Hepatocyte (in vitro differentiated cells and primary cell): ENCODE results near the genes XKR7 and EFCAB8.

DNA sequence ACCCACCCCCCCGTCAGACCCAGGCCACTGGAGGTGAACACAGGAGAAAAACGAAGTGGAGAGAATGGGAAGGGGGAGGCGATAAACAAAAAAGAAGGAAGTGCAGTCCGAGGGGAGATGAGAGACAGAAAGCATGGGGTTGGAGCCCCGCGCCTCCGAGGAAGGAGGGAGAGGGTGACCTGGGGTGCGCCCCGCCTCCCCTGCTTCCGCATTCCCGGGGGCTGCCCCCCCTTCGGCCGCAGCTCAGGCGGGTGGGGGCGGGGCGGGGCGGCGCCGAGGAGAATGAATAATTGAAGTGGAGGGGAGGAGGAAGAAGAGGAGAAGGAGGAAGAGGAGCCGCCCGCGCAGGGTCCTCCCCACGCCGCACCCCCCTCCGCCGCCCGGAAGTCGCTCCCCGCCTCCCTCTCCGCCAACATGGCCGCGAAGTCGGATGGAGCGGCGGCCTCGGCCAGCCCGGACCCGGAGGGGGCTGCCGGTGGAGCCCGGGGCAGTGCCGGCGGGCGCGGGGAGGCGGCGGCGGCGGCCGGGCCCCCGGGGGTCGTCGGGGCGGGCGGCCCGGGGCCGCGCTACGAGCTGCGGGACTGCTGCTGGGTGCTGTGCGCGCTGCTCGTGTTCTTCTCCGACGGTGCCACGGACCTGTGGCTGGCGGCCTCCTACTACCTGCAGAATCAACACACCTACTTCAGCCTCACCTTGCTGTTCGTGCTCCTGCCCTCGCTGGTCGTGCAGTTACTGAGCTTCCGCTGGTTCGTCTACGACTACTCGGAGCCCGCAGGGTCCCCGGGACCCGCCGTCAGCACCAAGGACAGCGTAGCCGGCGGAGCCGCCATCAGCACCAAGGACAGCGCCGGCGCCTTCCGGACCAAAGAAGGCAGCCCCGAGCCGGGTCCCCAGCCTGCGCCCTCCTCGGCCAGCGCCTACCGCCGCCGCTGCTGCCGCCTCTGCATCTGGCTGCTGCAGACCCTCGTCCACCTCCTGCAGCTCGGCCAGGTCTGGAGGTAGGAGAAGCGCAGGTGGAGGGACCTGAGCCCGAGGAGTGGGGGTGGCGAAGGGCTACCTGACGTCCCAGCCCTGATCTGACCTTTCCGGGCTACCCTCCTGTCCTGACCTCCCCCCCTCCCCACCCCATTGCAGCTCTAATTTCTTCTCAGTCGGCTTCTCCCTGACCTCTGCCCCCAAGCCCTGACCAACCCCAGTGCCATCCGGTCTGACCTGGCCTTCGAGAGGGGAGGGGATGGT lies at the start of gene XKR7:
TSS of gene XKR7 (plus strand) at position 390 of the 1,239 bp plus-strand sequence.
- RAMPAGE, long total RNA = no peak
- RRBS = 7% methylated on average over 12 of the region's 104 CpGs

GRCh38 chr20:32010577-32011297 lies 499 bp downstream of the CCM2L start:
- RAMPAGE, long total RNA = no peak
- RRBS = no CpG with 5 or more reads among the region's 11 CpGs

- RAMPAGE, long total RNA = no peak
- RRBS = 7% methylated on average over 12 of the region's 43 CpGs
These were observed 20.7 kb downstream of the CCM2L start for GRCh38 chr20:32030971-32031345.

- RAMPAGE, long total RNA = no peak
- RRBS = no CpG with 5 or more reads among the region's 11 CpGs
These were observed 10.7 kb downstream of the HCK start for GRCh38 chr20:32062548-32063327.

DNA sequence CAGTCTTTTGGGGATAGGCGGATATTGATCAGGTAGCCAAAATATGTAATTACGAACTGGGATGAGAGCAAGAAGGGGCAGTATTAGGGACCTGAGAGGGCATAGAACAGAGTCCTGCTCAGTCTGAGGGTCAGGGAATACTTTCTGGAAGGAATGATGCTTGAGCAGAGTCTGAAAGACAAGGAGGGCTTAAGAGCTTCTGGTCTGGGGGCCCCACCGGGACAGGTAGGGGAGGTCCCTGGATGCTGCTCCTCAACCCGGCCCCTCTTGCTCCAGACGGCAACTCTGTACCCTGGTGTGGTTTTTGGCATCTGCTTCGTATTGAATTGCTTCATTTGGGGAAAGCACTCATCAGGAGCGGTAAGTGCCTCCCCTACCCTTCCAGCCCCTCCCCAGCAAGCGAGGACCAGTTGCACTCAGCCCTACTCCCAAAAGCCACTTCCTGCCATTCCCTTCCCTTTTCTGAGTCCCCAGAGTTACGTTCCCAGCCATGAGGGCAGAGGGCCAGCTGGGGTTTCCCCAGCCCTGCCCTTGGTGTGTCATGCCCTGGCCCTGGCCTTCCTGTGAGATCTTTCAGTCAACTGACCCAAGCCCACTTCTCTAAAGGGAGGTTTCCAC lies 45.4 kb downstream of the TM9SF4 start:
- RAMPAGE, long total RNA = no peak
- RRBS = no CpG with 5 or more reads among the region's 9 CpGs

DNA sequence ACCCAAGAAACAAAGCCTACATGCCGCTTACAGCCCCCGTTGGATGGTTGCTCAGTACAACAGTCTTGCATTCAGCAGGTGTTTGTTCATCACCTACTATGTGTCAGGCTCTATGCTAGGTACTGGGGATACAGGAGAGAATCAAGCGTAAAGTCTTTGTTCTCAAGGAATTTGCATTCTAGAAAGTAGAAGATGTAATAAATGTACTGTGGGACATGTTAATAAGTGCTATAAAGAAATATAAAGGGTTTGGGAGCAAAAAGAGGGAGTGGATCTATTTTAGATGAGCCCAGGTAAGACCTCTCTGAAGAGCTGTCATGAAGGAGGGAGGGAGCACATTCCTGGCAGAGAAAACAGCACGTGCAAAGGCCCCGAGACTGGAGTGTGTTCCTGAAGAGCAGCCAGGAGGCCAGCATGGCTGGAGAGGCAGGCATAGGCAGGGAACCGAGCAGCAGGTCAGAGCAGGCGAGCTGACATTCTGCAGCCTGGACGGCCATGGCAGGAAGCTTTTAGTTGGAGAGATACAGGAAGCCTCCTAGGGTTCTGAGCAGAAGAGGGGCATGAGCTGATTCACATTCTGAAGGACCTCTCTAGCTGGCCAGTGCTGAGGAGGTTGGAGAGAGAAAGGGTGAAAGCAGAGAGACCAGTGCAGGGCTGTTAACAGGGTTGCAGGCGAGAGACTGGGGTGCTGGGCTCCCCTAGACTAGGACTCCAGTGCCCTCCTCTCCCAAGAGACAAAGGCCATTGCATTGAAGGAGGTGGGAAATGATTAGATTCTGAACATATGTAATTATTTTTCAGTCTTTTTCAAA lies 29.6 kb downstream of the POFUT1 start:
- RAMPAGE, long total RNA = no peak
- RRBS = no CpG with 5 or more reads among the region's 9 CpGs

GRCh38 chr20:32289640-32290106 lies 12.2 kb downstream of the KIF3B start:
- RAMPAGE, long total RNA = no peak
- RRBS = no CpG with 5 or more reads among the region's 7 CpGs

- RAMPAGE, long total RNA = no peak
- RRBS = no CpG with 5 or more reads among the region's 7 CpGs
These were observed 38.7 kb downstream of the KIF3B start for GRCh38 chr20:32315961-32316658.

DNA sequence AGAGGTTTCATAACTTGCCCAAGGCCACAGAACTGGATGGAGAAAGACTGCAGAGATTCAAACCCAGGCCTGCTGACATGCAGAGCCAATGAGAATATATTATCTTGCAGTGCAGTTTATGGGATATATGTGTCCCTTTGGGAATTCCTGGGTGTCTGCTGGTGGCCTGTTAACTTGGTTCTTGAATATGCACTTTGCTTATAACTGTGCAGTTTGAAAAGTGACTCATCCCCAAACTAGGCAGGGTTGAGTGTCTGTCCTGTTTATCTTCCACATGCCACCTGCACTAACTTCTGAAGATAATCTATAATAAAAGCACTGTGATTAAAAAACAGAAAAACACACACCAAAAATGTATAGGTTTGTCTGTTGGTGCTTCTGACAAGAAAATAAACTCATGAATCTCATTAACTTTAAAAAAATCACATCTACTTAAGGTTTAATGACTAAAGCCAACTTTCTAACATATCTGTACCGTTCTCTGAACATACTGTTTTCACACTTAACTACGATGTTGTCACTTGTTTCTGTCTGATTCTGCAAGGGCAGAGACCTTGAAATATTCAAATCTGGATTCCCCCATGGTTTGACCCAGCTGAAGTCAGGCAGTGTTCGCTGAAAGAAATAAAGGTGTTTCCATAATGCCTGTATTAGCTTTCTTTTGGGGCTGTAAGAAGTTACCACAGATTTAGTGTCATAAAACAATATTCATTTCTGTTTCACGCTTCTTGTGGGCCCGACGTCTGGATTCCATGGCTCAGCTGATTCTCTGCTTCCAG lies 2.8 kb upstream of the ASXL1 start:
- RAMPAGE, long total RNA = no peak
- RRBS = no CpG with 5 or more reads among the region's 6 CpGs

DNA sequence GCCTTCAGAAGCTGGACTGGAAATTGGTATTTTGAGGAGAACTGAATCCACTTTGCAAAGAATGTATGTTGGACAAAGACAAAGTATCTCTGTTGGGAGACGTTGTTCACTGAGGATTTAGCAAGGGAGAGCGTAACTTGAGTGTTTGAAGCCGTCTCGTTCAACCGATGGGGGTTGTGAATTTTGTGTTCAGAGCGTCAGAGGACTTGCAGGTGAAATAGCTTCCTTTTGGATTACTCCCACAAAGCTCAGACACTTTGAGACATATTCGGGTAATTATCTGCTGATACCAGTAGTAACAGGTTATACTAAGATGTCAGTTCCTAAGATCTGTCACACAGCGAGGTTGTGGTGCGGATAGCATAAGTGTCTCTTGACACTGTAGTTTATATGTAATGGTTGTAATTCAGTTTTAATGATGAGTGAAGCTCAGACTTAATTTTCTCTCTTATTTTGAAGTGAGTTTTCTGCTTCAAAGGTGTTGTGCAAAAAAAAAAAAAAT lies 1.5 kb downstream of the ASXL1 start:
- RAMPAGE, long total RNA = no peak
- RRBS = no CpG with 5 or more reads among the region's 9 CpGs

GRCh38 chr20:32360082-32360558 lies 2.0 kb downstream of the ASXL1 start:
- RAMPAGE, long total RNA = no peak
- RRBS = no CpG with 5 or more reads among the region's 7 CpGs

GRCh38 chr20:32509589-32510151 lies 75.5 kb downstream of the NOL4L start:
- RAMPAGE, long total RNA = no peak
- RRBS = 56% methylated on average over 5 of the region's 11 CpGs

GRCh38 chr20:32516861-32517681 lies 68.1 kb downstream of the NOL4L start:
- RAMPAGE, long total RNA = no peak
- RRBS = no CpG with 5 or more reads among the region's 8 CpGs

DNA sequence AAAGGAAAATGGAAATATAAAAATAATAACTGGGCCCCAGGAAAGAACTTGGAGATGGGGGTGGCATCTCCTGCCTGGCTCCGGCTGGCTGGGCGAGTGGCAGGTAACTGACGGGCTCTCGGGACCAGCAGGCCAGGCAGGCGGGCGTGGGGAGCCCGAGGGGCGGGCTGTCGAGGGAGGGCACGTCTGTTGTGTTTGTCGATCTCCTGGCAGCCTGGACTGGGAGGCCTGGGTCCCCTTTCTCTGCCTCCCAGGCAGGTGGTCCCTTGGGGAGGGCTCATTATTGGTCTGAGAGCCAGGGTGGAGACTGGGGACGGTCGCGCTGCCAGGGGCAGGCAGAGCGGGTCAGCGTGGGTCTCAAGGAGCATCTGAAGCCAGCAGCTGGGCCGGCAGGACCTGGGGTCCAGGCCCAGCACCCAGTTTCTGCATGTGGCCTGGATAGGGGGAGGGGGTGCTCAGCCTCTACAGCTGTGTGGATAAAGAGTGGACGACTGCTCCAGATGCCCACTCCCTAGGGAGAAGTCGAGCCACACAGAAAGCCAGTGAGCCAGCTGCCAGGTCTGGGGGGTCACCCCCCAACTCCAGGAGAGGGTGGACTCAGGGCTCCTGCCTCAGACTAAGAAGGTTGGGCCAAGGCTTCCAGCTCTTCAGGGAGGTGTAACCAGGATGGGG lies 3.0 kb downstream of the NOL4L start:
- RAMPAGE, long total RNA = no peak
- RRBS = no CpG with 5 or more reads among the region's 19 CpGs

- RAMPAGE, long total RNA = no peak
- RRBS = no CpG with 5 or more reads among the region's 19 CpGs
These were observed 12.1 kb upstream of the C20orf203 start for GRCh38 chr20:32685506-32686602.

- RAMPAGE, long total RNA = no peak
- RRBS = 62% methylated on average over 3 of the region's 3 CpGs
These were observed 34.4 kb upstream of the C20orf203 start for GRCh38 chr20:32708029-32708613.

GRCh38 chr20:32777527-32778199 lies 15.5 kb downstream of the DNMT3B start:
- RAMPAGE, long total RNA = no peak
- RRBS = no CpG with 5 or more reads among the region's 12 CpGs

DNA sequence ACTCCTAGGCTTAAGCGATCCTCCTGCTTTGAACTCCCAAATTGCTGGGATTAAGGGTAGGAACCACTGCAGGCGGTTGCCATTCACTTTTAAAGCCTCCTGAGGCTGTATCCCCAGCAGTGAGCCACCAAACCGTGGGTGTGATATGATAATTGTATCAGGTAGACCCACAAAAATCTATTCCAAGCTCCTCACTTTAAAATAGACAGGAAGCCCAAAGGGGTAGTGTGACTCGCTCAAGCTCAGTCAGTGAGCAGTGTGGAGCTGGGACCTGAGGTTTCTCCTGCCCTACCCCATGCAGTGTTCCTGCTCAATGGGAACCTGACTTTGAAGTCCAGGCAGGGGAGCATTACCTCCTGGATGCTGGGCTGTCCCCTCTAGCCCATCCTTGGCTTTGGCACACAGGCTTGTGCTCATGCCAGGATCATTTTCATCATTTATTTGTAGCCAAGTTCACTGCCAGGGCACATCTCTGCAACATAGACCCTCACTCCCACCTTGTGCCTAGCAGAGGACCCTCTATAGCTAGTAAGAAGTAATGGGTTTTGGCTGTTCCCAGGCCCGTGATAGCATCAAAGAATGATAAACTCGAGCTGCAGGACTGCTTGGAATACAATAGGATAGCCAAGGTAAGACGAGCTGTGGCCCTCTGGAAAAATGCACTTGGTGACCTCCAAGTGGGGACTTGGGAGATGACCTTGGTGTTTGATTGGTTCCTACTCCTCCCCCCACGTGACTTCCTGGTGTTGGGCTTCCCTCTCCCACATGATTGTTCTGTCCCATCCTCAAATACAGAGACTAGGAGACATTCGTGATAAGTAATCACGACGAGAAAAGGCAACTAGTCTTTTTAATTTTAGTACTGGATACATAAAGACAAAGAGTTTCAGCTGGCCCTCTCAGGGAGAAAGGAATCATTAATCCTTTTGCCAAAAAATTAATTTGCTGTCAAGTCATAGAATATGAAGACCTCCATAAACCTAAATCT lies 14.7 kb upstream of the MAPRE1 start:
- RAMPAGE, long total RNA = no peak
- RRBS = no CpG with 5 or more reads among the region's 11 CpGs

DNA sequence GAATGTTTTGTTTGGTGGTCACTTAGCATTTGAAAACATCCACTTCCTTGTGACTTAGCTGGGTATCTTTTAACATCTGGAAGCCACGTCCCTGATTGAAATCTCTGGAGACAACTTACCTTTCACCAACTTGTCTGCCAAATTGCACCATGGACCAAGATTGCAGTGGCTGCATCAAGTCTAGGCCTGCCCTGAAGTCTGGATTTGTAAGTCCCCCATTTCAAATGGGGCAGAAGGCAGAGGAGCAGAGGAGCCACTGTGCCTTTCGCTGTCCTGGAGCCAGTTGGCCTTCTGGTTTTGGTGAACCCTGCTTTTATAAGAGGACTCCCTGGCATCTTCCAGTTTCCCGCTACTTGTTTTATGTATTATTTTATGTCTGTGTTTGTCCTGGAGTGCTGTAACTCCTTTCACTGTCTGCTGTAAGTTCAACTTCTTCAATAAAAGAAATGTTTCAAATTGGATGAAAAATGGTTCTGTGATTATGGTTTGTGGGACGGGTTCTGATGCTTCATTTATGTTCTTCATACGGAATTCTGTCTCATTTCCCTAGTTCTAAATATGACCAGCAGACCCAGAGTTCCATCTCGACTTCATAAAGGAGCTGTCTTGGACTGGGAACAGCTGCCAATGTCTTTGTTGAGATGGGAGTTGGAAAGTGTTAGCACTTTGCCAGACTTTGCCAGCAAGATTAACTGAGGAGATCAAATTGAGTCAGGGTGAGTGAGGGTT lies at the start of gene EFCAB8:
TSS of gene EFCAB8 (plus strand) at position 633 of the 729 bp plus-strand sequence.
- RAMPAGE, long total RNA = no peak
- RRBS = no CpG with 5 or more reads among the region's 6 CpGs

DNA sequence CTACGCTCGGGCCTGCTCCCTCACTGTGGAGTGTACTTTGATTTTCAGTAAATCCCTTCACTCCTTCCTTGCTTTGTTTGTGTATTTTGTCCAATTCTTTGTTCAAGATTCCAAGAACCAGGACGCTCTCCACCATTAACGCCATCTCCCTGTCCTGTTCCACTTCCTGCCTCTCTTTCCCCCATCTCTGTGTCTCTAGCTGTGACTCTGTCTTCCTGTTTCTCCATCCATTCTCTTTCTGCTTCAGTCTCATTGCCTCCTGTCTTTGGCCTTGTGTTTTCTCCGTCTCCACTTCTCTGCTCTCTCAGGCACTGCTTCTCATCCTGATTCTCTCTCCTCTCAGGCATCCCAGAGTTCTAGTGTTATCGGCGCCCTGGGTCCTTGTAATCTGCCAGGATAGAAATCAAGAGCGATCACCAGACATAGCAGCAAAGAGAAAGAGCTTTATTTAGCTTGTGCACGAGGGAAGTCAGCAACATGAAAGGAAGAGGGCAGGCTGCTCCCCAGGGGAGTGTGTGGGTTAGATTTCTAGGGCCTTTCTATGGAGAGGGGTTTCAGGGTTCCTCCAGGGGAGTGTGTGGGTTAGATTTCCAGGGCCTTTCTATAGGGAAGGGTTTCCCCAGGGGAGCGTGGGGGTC lies 32.6 kb downstream of the SUN5 start:
- RAMPAGE, long total RNA = no peak
- RRBS = no CpG with 5 or more reads among the region's 10 CpGs